ENCODE results near the gene HLA-E.

- PRO-cap: no peak
Measured at GRCh38 chr6:30309833-30310447, 16.8 kb upstream of the TRIM39 start.

- PRO-cap: bidirectional peak, plus-strand start at chr6:30489512, minus-strand start at chr6:30489285
Measured at GRCh38 chr6:30489026-30489629, at the start of gene HLA-E. Gene HLA-E, plus strand, starts transcription at chr6:30489509.

GRCh38 chr6:30500465-30501269 lies 11.4 kb downstream of the HLA-E start:
- PRO-cap: bidirectional peak, plus-strand start at chr6:30500881, minus-strand start at chr6:30500748

- PRO-cap: unidirectional peak, minus-strand start at chr6:30541894; bidirectional peak, plus-strand start at chr6:30542351, minus-strand start at chr6:30542244
Measured at GRCh38 chr6:30541794-30542868, 14.2 kb downstream of the GNL1 start.

DNA sequence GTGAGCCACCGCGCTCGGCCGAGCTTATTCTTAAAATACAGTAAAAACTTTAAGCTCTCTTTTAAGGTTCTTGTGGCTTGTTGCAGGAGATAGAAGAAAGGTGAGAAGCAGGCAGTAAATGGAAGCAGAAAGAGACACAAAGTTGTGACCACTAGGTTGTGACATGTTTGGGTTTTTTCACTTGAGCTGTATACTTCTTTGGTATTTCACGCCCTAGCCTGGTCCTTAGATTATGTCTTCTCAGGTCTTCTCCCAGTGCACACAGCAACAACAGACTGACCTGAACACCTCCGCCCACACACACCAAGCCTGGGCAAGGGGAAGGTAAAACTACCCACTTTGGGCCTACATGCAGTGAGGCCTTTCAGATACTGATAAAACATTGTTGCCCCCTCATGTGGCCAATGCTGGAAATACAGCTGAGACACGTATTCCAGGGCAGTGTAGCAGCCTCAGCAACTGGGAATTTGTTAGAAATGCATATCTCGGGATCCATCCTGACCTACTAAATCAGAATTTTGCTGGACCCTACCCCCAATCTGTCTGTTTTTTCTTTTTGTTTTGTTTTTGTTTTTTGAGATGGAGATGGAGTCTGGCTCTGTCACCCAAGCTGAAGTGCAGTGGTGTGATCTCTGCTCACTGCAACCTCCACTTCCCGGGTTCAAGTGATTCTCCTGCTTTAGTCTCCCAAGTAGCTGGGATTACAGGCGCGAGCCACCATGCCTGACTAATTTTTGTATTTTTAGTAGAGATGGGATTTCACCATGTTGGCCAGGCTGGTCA lies 19.7 kb downstream of the PPP1R10 start:
- PRO-cap: no peak

GRCh38 chr6:30613849-30614273 lies 3.2 kb downstream of the PPP1R10 start:
- PRO-cap: no peak

DNA sequence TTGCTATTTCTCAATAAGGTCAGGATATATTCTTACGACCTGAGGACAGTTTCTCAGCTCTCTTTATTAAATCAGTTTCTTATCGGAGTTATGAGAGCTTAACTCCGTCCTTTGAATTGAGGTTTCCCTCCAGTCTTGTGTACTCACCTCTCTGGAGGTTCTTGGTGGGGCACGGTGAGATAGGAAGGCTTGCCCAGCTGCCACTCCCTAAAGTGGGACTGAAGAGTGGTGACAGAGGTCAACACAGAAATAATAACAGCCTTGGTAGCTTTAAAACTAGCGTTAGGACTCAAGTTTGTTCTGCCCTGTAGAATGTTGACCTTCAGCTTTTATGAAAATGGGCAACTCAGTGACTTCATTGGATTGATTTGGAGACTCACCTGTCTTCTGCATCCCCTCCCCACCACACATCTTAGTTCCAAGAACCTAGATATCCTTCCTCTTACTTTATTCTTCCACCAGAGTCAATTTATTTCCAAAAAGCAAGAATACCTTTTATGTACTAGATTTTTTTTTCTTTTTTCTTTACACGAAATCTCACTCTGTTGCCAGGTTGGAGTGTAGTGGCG lies 855 bp downstream of the MRPS18B start:
- PRO-cap: no peak

GRCh38 chr6:30684309-30685305 lies 1.8 kb downstream of the PPP1R18 start:
- PRO-cap: unidirectional peak, minus-strand start at chr6:30684413; bidirectional peak, plus-strand start at chr6:30684830, minus-strand start at chr6:30684804

- PRO-cap: unidirectional peak, minus-strand start at chr6:30687895
Measured at GRCh38 chr6:30687727-30688404, 1.4 kb upstream of the PPP1R18 start.

- PRO-cap: no peak
Measured at GRCh38 chr6:30712969-30713653, 4.0 kb downstream of the MDC1 start.

DNA sequence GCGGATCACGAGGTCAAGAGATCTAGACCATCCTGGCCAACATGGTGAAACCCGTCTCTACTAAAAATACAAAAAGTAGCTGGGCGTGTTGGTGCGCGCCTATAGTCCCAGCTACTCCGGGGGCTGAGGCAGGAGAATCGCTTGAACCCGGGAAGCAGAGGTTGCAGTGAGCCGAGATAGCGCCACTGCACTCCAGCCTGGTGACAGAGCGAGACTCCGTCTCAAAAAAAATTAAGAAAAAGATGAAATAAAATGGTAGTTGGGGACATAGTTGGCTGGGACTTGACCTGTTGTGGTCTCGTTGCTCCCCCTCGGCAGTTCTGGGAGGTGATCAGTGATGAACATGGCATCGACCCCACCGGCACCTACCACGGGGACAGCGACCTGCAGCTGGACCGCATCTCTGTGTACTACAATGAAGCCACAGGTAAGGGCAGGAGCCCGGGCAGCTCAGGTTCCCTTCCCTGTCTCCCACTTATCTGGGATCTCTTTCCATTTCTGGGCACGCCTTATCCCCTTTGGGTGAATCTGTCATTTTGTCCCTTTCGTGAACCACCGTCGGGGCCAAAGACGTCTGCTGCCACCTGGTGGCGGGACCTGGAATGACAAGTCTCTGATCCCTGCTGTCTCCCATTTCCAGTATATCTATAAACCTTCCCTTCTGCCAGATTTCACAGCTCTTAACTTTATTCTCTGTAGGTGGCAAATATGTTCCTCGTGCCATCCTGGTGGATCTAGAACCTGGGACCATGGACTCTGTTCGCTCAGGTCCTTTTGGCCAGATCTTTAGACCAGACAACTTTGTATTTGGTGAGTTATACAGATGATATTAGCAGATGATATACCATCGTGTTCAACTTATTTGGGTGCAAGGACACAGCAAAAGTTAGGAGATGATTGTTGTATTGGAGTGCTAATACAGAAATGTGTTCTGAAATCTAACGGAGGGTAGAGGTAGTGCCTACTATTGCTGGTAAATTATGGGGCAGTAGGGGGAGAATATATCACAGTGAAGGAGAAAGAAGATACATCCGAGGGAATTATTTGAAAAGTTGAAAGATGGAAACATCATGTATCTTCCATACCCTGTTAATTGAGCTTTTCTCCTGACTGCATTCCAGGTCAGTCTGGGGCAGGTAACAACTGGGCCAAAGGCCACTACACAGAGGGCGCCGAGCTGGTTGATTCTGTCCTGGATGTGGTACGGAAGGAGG lies 2.5 kb downstream of the TUBB start:
- PRO-cap: bidirectional peak, plus-strand start at position 499 of the sequence, minus-strand start at position 481 of the sequence

DNA sequence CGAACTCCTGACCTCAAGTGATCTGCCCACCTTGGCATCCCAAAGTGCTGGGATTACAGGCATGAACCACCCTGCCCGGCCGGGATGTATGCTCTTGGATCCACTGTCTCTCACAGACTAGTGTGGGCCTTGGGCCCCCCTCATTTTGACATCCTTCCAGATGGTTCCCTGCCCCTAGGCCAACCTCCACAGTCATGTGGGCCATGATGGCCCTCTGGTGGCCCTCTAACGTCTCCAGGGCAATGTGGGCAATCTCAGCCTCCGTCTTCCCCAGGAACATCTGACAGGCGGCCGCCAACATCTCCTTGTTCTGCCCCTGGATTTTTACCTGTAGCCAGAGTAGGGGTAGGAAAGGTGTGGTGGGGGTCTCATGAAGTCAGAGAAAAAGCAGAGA lies 1.5 kb downstream of the FLOT1 start:
- PRO-cap: no peak

GRCh38 chr6:30809325-30809662 lies 64.9 kb upstream of the IER3 start:
- PRO-cap: no peak

DNA sequence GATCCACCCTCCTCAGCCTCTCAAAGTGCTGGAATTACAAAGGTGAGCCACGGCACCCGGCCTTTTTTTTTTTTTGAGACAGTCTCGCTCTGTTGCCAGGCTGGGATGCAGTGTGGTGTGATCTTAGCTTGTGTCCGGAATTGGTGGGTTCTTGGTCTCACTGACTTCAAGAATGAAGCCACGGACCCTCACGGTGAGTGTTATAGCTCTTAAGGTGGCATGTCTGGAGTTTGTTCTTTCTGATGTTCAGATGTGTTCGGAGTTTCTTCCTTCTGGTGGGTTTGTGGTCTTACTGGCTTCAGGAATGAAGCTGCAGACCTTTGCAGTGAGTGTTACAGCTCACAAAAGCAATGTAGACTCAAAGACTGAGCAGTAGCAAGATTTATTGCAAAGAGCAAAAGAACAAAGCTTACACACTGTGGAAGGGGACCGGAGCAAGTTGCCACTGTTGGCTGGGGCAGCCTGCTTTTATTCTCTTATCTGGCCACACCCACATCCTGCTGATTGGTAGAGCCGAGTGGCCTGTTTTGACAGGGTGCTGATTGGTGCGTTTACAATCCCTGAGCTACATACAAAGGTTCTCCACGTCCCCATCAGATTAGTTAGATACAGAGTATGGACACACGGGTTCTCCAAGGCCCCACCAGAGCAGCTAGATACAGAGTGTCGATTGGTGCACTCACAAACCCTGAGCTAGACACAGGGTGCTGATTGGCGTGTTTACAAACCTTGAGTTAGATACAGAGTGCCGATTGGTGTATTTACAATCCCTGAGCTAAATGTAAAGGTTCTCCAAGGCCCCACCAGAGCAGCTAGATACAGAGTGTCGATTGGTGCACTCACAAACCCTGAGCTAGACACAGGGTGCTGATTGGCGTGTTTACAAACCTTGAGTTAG lies 69.0 kb upstream of the DDR1 start:
- PRO-cap: no peak

DNA sequence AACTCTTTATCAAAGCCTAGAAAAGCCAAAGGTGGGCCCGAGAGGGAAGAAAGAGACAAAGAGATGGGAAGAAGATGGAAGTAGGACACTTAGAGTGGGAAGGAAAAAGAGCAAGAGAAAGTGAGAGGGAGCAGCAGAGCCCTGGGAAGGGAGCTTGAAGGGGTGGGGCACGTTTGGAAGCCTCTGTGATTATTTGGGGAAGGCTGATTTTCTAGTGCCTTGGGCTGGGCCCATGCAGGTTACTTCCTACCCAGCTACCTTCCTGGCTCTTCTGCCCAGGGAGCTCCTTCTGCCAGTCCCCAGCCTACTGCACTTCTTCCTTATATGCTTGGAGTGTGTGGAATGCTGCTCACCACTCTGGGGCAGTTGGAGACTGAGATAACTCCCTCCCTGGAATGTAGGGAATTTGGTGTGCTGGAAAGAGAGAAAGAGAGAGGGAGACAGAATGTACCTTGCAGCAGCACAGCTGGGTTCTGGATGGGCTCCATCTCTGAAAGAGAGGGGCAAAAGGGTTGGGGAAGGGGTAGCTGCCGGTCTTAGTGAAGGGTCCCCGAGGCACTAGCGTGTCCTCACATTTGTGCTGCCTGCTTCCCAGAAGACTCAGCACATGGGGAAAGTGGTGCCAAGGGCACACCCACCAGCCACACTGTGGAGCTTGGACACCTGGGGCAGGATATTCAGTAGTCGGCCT lies 40.3 kb upstream of the DDR1 start:
- PRO-cap: no peak

GRCh38 chr6:30845154-30845689 lies 39.1 kb upstream of the DDR1 start:
- PRO-cap: no peak

DNA sequence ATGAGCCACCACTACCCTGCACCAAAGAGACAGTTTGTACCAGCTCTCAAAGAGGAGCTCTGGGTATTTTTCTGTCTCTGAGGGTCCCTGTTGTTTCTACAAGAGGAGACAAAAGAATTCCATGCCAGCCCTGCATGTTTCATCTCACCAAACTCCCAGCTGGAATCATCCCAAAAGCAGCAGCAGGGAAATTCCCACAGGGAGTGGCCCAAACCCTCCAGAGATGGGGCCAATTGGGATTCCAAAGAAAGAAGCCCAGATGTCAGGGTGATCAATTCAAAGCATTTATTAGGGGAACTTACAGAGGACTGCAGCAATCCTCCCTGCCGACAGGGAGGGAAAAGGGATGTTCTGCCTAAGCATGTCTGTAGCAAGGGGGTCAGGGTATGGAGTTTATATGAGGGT lies 47.2 kb downstream of the MUC22 start:
- PRO-cap: no peak

GRCh38 chr6:31072652-31073043 lies 39.7 kb downstream of the C6orf15 start:
- PRO-cap: no peak

DNA sequence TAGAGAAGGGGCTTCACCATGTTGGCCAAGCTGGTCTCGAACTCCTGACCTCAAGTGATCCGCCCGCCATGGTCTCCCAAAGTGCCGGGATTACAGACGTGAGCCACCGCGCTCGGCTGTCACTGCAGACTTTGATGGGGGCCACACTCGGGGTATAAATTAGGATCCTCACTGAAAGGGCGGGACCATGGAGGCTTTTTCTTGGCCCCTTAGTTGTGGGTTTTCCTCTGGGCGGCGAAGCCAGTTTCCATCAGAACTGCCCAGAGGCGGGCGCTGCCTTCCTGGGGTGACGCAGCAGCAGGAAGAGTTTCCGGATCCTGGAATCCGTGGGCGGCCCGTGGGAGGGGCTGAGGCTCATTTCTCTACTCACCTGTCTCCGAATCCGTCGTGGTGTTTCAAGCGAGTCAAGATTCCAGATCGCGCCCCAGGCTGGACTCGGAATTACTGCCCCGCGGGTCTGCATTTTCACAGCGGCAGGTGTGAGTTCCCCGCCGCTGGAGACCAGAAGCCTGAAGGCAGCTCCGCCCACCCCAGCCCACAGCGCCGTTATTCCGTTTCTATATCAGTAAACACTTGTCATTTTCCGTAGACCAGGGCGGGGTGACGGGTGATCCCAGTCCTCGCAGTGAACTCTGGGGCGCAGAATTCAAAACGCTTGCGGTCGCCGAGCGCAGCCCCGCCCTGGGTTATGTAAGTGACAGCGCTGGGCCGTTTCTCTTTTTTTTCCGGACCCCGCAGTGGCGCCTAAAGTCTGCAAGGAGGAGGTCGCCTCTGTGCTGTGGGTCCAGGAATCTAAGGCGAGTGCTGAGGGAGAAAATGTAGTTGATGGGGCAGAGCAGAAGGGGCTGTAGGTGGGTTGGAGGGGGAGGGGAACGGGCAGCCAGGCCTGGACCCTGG lies 27.2 kb upstream of the POU5F1 start:
- PRO-cap: bidirectional peak, plus-strand start at position 365 of the sequence, minus-strand start at position 275 of the sequence; bidirectional peak, plus-strand start at position 747 of the sequence, minus-strand start at position 634 of the sequence

DNA sequence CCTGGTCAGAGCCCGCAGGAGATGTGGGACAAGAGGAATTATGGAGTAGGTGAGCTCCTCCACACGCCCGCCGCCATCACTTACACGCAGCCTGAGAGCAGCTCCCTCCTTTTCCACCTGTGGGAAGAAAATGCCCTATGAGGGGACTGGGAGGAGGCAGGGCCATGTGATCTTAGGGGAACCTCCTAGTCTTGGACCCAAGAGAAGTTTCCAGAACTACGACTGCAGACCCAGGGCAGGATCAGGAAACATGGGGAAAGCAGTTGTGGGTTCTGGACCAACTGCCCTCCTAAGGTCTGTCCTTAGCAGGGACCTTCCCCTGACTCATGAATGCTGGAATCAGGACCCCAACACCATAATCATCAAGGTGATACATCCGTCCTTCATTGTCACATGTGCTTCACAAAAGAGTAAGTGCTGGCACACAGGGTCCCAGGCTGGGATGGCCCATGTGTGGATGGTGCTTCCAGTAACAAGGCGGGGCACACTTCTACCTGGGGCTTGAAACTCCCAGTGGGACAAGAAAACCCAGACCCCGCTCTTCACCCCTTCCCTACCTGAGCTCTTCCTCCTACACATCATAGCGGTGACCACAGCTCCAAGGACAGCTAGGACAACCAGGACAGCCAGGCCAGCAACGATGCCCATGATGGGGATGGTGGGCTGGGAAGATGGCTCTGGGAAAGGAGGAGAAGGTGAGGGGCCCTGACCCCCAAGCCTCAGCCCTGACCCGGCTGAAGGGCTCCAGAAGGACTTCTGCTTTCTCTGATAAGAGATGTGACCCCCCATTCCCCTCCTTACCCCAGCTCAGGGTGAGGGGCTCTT lies 2.3 kb downstream of the HLA-C start:
- PRO-cap: no peak